SK-MEL-5 (cell line): Measurements from ENCODE around the genes DNAJC1 and C10orf67.

DNA sequence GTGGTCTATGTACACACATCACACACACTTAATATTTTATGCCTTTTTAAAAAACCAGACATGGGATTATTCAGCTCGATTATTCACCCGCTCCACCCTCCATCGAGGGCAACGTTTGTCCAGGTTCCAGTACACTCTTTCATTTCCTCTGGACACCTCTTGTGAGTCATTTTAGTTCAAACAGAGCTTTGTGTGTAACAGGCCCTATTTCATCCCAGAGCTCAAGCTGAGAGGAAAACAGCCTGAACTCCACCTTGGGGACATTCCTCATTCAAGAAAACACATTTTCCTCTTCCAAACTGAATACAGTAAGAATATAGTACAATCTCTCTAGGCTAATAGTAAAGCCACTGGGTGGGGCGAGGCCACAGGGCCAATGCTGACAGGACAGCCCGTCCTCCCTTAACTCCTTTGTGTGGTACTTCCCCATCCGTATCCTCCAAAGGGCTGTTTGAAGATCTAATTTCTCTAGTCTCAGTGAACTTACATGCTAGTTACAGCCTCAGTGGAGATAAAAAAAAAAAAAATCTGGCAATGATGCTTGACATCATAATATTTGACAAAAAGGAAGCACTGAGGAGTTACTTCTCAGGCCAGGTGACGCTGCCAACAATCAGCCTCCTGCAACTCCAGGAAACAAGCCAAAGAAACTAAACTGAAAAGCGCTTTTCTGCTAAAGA is 238.0 kb upstream of the NEBL start:
RAMPAGE:
- cytosol, long total RNA = no peak
- long total RNA = no peak
- nucleus, long total RNA = no peak

DNA sequence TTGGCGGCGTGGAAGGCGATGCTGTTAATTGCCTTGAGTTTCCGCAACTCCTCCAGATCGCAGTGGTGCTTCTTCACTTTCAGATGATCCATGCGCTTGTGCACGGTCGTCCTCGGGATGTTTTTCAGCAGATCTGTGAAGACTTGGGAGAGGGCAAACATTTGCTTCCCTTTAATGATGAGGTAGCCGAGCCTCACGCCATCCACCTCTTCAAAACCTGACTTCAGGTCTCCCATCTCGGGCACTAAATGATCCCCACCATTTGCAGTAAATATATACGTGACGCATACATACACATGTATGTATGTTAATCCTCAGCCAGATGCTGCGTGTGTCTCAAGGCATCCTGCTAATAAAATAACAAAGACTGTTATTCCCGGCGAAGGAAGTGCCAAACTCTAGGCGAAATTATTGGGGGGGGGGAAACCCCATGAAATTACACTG is 7.9 kb downstream of the SKIDA1 start:
RAMPAGE:
- cytosol, long total RNA = no peak
- long total RNA = no peak
- nucleus, long total RNA = no peak

RAMPAGE:
- cytosol, long total RNA = no peak
- long total RNA = no peak
- nucleus, long total RNA = no peak
Observed at GRCh38 chr10:21518571-21519390, 6.7 kb downstream of the SKIDA1 start.

GRCh38 chr10:21524291-21525209 is 932 bp downstream of the SKIDA1 start:
RAMPAGE:
- cytosol, long total RNA = no peak
- long total RNA = no peak
- nucleus, long total RNA = no peak

DNA sequence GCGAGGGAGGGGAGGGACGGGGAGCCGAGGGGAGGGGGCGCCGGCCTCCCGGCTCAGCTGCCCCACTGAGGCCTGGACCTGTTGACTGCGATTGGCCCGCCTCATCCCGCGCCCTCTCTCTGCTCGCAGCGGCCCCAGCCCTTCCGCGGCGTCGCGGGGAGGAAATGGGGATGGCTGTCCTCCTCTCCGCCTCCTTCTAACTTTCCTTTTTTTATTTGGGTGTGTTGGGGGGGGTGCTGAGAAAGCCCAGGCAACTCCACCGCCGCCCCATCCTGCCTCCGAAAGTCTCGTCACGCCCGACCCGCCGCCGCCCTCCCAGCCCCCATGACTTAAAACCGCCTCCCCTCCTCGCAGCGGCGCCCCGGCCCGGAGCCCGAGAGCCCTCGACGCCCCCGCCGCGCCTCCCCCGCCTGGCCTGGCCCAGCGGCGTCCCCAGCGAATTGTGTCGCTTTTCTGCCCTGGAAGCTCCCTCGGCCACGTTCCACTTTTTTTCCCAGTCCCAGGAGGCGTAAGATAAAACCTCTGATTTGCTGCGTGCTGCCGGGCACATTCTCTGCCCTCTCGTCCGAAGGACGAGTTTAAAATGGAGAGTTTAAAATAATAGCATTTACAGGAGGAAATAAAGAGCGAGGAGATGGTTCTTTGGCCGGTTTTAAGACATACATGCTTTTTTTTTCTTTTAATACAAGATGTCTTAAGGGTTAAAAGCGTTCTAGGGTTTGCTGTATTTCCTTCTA is 899 bp upstream of the SKIDA1 start:
RAMPAGE:
- cytosol, long total RNA = no peak
- long total RNA = no peak
- nucleus, long total RNA = no peak

DNA sequence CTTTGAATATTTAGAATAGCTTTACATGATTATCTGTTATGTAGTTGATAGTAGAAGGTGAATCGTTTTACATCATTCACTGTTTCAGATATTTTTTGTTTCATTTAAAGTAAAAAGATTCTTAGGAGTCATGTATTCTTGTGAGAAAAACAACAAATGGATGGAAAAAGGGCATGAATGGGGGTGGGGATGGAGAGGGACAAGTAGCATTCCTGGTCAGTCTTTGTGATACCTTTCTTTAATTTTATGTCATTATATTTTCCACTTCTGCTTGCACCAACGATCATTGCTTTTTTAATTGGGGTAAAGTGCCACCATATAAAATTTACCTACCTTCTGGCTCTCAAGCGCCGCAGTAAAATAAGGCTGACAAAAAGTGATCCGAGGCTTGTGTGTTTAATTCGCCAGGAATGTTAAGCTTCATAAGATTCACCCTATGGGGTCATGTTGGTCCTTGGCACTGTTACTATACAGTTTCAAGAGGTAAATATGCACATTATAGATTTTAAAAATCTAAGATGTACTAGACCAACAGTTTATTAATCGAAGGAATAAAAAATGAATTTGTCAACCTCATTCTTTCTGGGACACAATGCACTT is 3.3 kb upstream of the SKIDA1 start:
RAMPAGE:
- cytosol, long total RNA = no peak
- long total RNA = no peak
- nucleus, long total RNA = no peak

GRCh38 chr10:21764611-21765340 is 230.7 kb downstream of the MLLT10 start:
RAMPAGE:
- cytosol, long total RNA = no peak
- long total RNA = no peak
- nucleus, long total RNA = no peak

DNA sequence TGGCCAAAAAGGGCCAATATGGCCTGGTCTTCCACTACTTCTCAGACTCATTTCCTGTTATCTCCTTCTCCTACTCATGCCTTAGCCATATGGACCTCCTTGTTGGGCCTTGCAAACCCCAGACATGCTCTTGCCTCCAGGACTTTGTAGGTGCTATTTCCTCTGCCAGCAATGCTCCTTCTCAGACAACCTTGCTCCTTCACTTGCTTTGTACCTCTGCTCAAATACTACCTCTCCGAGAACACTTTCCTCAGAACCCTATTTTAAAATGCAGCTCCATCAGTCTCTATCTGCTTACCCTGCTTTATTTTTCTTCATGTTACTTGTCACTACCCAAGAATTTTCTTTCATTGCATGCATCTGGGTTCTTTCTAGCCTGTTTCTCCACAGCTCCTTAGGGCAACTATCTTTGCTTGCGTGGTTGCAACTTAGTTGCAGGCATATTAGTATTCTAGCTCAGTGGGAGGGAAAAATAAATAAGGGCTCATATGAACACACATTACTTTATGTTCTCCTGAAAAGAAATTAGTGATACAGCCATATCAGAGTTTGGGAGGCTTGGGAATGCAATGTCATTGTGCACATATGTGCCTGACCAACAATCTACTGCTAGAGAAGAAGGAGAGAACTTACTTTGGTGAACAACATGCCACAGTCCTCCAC is 205.0 kb downstream of the DNAJC1 start:
RAMPAGE:
- cytosol, long total RNA = no peak
- long total RNA = no peak
- nucleus, long total RNA = no peak

GRCh38 chr10:21928144-21928824 is 75.2 kb downstream of the DNAJC1 start:
RAMPAGE:
- cytosol, long total RNA = no peak
- long total RNA = no peak
- nucleus, long total RNA = no peak

DNA sequence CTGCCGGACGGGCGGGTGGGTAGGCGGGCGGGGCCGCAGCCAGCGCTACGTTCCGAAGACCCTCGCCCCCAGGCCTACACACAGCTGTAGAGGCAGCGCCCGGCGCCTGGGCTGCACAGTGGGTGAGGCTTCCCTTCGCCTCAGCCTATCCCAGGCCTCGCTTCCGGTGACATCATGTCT is at the start of gene DNAJC1:
Gene DNAJC1 (minus strand): TSS at position 120 of the 180 bp plus-strand sequence.
RAMPAGE:
- cytosol, long total RNA = no peak
- long total RNA = no peak
- nucleus, long total RNA = no peak

RAMPAGE:
- cytosol, long total RNA = no peak
- long total RNA = no peak
- nucleus, long total RNA = no peak
Observed at GRCh38 chr10:22530256-22530608, 184.1 kb downstream of the PIP4K2A start.

GRCh38 chr10:22554285-22555434 is 159.7 kb downstream of the PIP4K2A start:
RAMPAGE:
- cytosol, long total RNA = no peak
- long total RNA = no peak
- nucleus, long total RNA = no peak

DNA sequence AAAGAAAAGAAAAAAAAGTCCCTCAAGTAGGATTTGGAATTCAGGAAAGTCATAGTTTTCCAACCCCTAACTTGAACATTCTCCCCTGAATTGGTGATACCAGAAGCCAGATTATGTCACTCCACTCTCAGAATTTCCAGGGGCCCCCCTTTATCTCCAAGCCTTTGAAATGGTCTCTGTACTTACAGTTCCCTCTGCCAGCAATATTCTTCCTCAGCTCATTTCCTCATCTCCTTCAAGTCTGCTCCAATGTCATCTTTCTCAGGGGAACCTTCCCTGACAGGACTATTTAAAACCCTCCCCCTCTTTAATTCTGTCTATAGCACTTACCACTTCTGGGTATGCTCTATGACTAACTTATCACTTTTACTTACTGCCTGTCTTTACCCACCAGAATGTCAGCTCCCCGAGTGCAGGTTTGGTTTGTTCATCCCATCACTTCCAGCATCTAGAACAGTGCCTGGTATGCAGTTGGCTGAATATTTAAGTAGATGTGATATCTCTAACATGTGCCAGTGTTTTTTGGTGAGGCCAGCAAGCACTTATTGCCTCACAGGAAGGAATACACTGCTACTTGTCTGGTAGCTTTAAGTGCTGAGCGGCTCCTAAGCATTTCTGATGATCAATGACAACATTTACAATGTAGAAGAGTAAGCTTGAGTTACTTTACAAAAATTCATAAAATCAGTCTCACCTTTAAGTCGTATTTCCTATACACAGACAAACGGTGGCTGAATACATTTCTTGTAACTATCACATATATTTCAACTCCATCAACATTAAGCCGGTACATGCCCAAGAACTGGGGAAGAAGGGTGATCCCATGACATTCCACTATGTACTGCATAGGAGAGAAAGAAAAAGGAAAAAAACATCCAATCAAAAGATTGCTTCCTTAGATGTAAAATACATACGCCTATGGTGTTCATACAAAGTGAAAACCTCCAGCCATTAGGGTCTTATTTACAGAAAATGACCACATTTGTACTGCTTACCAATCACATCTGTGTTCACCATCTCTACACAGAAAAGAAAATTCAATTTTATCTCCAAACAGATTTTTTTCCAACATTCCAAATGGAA is 141.4 kb downstream of the PIP4K2A start:
RAMPAGE:
- cytosol, long total RNA = no peak
- long total RNA = no peak
- nucleus, long total RNA = no peak

DNA sequence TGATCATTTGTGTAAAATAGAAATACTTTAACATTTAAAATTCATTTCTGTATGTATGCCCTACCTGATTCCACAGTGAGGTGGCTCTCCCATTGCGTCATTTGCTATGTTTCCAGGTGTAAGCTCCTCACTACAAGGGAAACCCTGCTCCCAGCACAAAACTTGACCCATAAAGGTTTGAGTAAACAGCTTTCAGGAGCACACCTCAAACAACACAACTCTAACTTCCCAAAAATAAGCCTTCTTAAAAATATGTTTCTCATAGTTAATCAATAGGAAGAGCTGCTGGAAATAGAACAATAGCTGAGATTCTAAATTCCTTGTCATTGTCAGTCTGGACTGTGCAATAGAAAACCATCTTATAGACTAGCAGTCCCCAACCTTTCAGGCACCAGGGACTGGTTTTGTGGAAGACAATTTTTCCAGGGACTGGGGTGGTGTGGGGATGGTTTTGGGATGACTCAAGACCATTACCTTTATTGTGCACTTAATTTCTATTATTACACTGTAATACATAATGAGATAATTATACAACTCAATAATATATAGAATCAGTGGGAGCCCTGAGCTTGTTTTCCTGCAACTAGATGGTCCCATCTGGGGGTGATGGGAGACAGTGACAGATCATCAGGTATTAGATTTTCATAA is 22.7 kb downstream of the PIP4K2A start:
RAMPAGE:
- cytosol, long total RNA = no peak
- long total RNA = no peak
- nucleus, long total RNA = no peak

RAMPAGE:
- cytosol, long total RNA = no peak
- long total RNA = no peak
- nucleus, long total RNA = no peak
Observed at GRCh38 chr10:22707588-22708164, 6.7 kb downstream of the PIP4K2A start.

GRCh38 chr10:23121016-23121725 is 25.8 kb downstream of the MSRB2 start:
RAMPAGE:
- cytosol, long total RNA = no peak
- long total RNA = no peak
- nucleus, long total RNA = no peak

DNA sequence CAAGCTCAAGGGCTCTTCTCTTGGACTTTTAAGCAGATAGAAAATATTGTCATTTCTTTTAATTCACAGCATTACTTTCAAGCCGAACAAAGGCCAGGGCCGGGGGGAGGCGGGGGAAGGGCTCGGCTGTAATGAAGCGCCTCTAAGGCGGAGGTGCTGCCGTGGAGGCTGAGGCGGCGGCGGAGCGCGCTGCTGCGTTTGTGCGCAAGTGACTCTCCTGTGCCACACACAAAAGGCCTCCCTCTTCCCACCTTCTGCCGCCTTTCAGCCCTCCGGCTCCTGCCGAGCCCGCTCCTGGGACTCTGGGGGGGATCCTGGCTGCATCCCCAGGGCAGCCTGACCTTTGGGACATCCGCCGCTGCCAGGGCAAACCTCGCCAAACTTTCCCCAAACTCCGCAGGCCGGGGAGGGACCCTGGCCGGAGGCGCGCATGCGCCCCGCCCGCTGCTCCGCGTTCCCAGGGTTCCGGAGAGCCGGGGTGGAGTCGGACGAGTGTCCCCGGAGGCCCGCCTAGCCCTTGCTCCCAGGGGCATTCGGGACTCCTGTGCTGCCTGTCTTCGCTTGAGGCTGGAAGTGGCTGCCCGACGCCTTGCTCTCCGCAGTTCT is 6.7 kb downstream of the PTF1A start:
RAMPAGE:
- cytosol, long total RNA = no peak
- long total RNA = no peak
- nucleus, long total RNA = no peak

DNA sequence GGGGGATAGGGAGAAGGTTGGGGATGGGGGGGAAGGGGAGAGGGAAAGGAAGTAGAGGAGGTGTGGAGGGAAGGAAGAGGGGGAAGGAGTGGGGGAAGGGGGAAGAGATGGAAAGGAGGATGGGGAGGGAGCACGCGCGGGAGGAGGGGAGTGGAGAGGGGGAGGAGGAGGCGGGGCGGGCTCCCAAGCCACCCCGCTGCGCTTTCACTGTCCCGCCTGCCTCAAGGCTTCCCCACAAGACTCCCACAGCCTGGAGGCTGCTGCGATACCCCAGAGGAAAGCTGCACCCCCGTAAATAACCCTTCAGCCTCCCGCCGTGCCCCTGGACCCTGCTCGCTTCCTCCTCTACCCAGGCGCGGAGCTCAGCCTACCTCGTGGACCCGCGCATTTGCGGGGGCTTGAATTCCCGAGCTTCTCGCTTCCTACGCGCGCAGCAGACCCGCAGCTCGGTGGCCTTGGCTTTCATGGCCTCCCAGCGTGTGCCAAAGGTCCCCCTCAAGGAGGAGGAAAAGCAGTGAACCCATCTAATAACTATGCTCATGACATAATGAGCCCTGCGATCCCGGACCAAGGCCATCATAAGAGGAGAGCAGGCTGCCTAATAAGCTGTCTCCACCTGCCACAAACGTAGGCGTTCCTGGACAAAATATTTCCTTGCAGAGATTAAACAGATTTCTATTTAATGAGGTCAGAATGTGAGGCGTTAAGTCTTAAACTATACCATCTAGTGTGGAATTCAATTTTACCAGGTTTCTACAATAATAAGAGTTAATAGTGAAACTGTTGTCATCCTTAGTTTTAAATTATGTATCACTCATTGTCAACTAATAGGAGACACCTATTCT is at the start of gene C10orf67:
Gene C10orf67 (minus strand): TSS at position 600 of the 845 bp plus-strand sequence.
RAMPAGE:
- cytosol, long total RNA = no peak
- long total RNA = no peak
- nucleus, long total RNA = no peak

DNA sequence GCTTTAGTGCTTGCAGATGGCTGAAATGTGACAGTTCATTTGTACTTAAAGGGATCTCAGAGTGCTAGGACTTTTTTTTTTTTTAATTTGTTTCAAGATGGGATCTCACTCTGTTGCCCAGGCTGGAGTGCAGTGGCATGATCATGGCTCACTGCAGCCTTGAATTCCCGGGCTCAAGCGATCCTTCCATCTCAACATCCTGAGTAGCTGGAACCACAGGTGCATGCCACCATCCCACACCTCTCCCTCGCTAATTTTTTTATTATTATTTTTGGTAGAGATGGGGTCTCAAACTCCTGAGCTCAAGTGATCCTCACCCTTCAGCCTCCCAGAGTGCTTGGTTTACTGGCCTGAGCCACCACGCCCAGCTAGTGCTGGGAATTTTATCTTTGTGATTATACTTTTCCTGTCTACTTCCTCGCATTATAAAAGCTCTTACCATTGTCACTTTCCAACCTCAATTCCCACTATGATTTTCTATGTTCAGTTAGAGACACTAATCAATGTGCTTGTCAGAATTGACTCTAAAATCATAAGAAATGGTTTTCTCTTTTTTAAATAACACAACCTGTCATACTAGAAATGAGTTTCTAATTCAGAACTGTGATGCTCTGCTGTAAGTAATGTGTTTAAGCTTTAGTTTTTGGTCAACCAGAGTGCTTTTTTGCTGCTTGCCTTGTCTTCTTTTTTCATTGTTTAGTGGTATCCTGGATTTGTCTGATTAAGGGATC is 7.9 kb downstream of the OTUD1 start:
RAMPAGE:
- cytosol, long total RNA = no peak
- long total RNA = no peak
- nucleus, long total RNA = no peak

GRCh38 chr10:23558556-23558941 is 119.7 kb downstream of the OTUD1 start:
RAMPAGE:
- cytosol, long total RNA = no peak
- long total RNA = no peak
- nucleus, long total RNA = no peak